Left lobe of liver (tissue), 1 donor: ENCODE measurements around the genes INO80D and ADAM23.

GRCh38 chr2:205166628-205166925 lies 515.7 kb upstream of the NRP2 start:
- PRO-cap, result no peak

DNA sequence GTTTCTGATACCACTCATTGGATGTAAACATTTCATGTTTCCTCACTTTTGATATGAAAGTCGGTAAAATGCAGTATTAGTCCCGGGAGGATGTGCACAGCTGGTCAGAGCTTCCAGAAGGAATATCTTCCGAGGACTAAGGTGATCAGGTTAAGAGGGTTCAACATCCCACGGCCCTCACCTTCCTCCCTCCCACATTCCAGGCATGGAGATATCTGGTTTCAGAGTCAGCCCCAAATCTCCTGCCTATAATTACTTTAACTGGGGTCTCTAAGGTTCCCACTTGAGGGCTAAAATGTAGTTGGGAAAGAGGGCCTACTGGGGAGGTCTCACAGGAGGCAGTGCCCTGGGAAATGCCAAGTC lies 65.9 kb upstream of the NRP2 start:
- PRO-cap, result no peak

- PRO-cap, result no peak
Observed at GRCh38 chr2:205686144-205686422, 3.8 kb downstream of the NRP2 start.

GRCh38 chr2:205700099-205700600 lies 17.8 kb downstream of the NRP2 start:
- PRO-cap, result no peak

DNA sequence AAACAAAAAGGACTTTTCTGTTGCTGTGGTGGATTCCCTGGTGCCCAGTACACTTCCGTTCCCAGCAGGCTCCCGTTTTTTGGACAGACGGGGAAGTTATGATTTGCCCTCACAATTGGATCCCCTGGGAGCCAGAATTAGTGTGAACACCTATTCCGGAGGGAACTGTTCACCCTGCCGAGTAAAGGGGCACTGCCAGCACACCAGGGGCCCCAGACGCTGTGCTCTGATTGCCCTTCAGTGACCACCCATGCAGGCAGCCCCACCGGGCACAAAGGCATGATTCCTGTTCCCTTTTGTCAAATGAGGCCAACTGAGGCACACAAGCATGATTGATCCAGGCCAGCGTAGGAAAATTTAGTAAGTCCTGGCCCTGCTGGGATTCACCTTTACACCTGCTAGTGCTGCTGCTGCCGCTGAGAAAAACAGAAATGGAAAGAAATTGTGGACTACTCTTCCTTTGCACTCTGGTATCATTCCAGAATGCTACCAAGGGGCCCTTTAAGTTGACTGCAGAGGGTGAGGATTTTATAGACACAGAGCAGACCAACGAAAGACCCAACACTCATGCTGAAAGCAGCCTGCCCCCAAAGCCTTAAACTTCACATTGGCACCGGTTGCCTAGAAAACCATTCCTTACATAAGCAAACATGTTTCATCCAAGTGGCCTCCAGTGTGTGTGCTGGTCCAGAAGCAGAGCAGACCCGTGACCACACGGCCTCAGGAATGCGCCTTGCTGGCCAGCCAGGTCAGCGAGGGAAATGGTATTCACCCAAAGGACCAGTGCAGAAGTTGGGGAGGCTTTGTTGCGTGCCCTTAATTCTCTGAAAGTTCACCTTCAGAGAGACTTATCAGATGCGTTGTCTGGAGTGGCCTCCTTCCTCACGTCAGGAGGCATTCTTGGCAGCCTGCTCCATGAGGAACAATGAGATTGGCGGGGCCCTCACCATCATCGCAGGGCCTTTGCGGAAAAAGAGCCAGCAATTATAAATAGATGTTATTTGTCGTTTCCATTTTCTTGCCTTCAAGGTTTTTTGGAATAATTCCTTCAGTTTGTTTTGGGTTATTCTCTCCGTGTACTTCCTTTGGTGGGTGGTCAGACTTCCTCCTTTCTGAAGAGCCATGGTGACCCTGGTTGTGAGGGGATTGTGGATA lies 25.7 kb downstream of the NRP2 start:
- PRO-cap, result no peak

DNA sequence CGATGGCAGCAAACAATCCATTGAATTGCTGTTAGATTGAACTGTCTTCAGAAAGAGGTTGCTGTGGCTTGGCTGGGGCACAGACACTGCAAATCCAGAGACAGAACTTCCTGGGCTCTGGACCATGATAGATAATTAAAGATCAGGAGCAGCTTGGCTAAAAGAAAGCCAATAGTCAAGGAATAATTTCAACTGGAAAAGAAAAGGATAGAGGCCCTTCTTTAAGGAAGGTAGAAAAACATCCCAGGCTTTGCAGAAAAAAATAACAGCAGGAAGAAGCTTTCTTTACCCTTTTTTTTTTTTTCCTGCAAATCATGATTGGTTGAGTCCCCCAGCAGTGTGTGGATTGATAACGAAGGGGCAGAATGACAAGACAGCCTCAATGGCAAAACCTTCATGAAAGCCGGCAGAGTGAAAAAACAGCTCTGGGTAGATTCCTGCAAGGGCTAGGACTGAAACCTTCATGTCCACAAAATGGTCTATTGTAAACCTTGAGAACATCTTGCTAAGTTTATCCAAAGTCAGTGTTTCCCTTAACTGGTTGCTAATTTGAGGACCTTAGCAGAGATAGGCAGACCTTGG lies 75.4 kb downstream of the NRP2 start:
- PRO-cap, result no peak

GRCh38 chr2:205944525-205945074 lies 141.4 kb downstream of the INO80D start:
- PRO-cap, result no peak

DNA sequence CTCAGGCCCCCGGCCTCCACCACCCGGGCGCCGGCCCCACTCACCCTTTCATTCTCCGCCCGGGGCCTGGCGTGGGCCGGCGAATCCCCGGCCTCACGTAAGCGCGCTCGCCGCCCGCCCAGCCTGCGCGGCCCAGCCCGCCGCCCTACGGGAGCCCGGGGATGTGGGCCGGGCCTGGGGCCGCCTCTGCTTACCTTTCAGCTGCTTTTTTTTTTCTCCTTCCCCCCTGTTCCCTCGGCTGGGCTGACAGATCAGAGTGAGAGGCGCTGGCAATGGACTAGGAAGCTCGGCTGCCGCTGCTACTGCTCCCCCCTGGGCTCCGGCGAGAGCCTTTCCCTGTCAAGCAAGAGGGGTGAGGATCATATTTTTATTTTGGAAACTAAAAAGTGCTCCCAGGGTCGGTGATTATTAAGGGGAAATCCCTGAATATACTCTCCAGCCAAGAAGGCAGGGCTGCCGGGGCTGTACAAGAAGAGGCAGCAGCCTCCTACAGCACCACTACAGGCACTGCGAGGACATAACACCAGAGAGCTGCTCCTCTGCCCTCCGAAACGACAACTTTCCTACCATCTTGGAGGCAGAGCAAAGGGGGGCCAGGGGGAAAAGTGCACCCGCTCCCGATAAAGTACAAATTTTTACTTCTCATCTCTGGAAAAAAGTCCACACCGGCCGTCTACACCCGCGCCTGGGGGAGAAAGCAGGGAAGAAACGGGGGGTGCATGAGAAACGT lies at the start of gene INO80D:
Gene INO80D, minus strand, starts transcription at position 468 of the 730 bp plus-strand sequence.
- PRO-cap, result bidirectional peak, plus-strand start at position 254 of the sequence, minus-strand start at position 147 of the sequence; bidirectional peak, plus-strand start at position 498 of the sequence, minus-strand start at position 553 of the sequence

DNA sequence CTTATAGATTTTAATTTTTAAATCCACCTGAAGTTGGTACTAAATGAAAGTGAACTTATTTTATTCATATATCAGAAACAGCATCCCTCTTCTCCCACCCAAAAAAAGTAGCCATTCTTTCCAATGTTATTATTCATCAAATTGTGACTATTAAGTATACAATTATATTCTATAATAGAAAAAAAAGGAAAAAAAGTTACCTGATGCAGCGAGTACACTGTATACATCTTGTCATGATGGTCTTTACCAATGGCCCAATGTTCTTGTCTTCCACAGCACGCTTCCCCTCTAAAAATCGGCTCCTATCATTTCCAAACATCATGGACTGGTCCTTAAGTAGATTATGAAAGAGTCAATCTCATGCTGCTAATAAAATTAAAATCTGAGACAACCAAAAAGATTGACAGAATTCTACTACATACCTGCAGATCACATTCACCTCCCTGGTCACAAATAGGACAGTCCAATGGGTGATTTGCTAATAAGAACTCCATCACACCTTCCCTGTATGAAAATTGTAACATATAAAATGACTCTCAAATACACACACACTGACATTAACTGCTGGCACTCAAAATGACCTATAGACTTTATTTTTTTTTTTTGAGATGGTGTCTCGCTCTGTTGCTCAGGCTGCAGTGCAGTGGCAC lies 11.8 kb downstream of the NDUFS1 start:
- PRO-cap, result no peak

DNA sequence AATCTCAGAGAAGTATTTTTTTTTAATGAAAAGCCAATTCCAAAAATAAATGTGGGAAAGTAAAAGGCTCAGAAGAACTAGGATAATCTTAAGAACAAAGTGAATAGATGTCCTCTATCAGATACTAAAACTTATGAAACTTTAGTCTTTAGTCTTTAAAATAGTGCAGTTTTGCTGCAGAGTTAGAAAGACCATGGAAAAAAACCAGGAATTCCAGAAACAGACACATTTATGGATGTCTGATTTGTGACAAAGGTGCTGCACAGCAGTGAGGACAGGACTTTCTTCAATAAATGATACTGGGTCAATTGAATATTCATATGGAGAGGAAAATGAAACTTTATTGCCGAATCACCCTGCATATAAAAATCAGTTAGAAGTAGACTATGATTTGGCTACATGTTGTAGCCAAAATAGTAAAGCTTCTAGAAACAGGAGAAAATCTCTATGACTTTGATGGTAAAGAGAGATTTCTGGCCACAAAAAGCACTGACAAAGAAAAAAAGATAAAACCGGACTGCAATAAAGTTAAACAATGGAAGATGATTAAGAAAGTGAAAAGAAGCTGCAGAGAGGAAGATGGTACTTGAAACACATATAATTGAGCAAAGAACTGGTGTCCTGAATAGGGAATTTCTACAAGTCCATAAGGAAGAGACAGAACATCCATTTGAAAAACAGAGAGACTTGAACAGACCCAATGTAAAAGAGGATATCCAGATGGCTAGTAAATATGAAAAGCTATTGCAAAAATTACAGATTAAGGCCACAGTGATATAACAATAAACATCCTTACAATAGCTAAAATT lies 18.7 kb downstream of the ZDBF2 start:
- PRO-cap, result no peak

GRCh38 chr2:206411017-206411316 lies 32.4 kb upstream of the ADAM23 start:
- PRO-cap, result no peak

- PRO-cap, result no peak
Observed at GRCh38 chr2:206443151-206444325, at the start of gene ADAM23. TSS of gene ADAM23 (plus strand) at chr2:206443532.

- PRO-cap, result no peak
Observed at GRCh38 chr2:206810011-206810734, 44.8 kb downstream of the FASTKD2 start.

GRCh38 chr2:206871808-206872163 lies 67.5 kb upstream of the CPO start:
- PRO-cap, result unidirectional peak, minus-strand start at chr2:206871882

DNA sequence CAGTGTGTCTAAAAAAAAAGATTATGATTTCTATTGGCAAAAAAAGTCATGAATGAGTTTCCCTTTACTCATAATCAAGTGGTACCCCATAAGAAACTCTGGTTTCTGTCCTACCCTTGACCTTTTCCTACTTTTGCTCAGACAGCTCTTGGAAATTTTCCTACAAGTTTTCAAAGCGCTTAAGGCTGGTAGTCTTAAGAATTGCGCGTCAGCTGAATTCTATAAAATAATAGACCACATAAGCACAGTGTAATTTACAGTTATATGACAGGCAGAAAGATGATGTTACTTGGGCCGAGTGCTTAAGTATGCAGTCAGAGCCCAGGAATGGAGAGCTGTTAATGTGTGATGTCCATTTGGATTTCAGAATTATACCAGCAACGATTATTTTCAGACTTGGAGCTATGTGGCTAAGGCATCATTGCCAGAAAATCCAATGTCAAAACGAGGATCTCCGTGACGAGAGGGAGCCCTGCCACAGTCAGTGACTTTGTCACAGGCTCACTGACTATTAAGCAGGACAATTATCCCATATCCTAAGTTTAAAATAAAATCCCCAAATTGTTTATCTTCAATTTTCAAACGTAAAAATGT lies 3.5 kb downstream of the KLF7 start:
- PRO-cap, result no peak

DNA sequence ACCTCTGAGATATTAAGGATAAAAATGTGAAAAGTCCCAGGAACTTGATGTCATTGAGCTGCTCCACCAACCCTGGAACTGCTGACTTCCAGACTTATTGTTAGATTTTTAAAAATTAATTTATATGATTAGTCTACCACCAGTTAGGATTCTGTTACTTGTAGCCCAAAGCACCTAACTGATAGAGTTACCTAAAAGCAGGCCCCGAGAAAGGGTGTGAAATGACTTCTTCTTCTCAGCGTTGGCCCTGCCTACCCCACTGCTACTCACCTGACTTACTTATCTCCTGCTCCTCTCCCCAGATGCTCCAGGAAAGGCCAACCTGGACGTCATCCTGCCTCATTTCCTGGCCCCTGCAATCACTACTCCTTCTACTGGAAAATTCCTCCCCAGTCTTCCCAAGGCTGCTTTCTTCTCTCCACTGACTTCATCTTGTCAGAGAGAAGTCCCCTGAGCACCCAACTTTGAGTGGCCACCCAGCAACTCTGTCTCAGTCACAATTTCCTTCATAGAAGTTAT lies 63.3 kb upstream of the KLF7 start:
- PRO-cap, result no peak

- PRO-cap, result no peak
Observed at GRCh38 chr2:207253890-207254503, 88.2 kb upstream of the KLF7 start.

DNA sequence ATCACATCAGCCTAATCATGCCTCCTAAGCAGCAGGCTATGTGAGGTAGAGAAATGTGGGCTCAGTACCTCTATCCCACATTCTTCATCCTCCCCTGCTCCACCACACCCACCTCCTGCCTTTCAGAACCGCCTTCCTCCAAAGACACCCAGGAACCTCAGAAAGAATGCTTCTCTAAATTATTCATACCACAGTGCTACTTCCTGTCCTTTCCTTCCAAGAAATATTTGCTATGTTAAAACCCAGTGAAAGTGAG lies 24.1 kb upstream of the CREB1 start:
- PRO-cap, result no peak

GRCh38 chr2:207528272-207528765 lies 1.4 kb upstream of the CREB1 start:
- PRO-cap, result no peak

GRCh38 chr2:207531092-207531378 lies 1.3 kb downstream of the CREB1 start:
- PRO-cap, result no peak